Skin of body (tissue), 2 donors: ENCODE measurements around a stretch of chr16.

GRCh38 chr16:15576250-15577328 lies 66.4 kb downstream of the MARF1 start:
- RAMPAGE, long total RNA: no peak

GRCh38 chr16:15704214-15704906 lies 54.3 kb downstream of the NDE1 start:
- RAMPAGE, long total RNA: no peak

DNA sequence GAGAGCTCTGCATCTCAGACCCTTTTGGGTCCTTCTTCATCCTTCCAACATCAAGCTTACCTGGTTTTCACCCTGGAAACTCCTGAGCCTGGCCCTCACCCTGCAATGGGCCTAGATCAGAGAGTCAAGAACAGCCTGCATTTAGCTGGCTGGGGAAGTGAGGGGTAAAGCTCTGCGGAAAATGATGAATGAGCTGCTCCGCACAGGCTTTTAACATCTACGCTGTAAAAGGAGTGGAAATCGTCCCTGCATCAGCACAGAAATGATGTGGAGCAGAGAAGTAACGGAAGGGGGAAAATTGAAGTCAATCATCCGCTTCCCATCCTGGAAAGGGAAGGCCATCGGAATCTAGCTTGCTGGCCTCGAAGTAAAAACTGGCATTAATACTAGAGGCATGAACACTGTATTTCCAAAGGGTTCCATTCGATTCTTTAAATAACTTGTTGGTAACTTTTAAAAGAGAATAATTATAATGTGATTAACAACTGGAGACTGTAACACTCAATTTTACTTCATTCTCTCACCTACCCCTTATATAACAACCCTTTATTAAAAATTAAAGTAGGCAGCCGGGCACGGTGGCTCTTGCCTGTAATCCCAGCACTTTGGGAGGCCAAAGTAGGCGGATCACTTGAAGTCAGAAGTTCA lies 2.6 kb upstream of the MYH11 start:
- RAMPAGE, long total RNA: no peak

- RAMPAGE, long total RNA: no peak
Observed at GRCh38 chr16:15885620-15886358, 2.6 kb downstream of the CEP20 start.

DNA sequence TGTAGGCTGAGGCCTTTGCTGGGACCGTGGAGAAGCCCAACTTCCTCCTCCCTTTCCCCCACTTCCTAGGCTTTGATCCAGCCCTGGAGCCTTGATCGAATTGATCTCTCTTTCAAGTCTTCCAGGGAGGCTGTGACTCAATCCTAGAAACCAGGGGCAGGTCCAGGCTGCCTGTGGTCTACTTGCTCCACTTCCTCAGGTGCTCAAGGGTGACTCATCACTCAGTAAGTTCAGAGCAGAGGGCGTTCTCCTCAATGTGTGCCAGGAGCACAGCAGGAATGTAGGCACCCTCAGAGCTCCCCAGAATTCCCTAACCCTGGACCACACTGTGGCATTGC lies 11.2 kb upstream of the CEP20 start:
- RAMPAGE, long total RNA: no peak

DNA sequence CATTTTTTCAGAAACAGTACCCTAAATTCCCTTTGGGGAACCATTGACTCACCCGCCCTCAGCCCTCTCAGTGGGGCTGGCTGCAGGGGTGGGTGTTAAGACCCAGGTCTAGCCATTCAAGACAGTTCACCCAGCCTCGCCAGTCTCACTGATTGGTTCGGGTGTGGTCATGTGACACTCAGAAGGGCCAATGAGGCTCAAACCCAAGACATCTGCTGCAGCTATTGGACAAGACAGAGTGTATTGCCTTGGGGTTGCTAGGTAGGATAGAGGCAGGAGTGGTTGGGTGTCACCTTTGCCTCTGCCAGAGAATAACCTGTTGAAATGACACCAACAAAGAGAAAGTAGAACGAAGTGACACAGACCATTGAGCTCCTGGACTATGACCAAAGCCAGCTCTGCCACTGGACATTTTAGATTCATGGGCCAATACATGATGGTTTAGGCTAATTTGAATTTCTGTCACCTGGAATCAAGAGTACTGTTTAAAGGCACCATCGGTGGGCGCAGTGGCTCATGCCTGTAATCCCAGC lies 19.7 kb upstream of the CEP20 start:
- RAMPAGE, long total RNA: no peak

- RAMPAGE, long total RNA: no peak
Observed at GRCh38 chr16:15971913-15972517, 22.6 kb downstream of the ABCC1 start.

GRCh38 chr16:16014377-16015219 lies 65.2 kb downstream of the ABCC1 start:
- RAMPAGE, long total RNA: no peak

GRCh38 chr16:16021861-16022791 lies 72.7 kb downstream of the ABCC1 start:
- RAMPAGE, long total RNA: no peak

DNA sequence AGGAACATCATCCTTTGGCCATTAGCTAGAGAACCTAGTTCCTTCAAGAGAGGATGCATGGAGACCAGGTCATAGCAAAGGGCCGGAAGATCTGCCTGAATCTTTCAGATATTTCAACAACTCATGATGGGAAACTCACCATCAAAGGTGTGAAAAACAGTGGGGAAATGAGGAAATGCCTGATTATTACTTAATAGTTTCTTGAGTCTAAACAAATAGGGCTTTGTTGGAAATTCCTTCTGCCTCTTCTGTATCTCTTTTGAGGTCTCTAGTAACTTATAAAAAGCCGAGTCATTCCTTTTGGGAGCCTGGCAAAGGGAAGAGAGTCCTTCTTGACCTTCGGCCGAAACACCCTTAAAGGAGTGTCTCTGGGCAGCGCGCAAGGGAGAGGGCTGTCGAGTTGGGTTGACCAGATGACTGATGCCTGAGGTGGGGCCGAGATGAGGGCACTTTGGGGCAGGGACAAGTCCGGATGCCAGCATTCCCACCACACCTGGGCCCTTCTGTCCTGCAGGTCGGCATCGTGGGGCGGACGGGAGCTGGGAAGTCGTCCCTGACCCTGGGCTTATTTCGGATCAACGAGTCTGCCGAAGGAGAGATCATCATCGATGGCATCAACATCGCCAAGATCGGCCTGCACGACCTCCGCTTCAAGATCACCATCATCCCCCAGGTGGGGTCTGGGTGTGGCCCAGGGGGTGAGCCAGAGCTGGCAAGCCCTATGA lies 89.3 kb downstream of the ABCC6 start:
- RAMPAGE, long total RNA: no peak

DNA sequence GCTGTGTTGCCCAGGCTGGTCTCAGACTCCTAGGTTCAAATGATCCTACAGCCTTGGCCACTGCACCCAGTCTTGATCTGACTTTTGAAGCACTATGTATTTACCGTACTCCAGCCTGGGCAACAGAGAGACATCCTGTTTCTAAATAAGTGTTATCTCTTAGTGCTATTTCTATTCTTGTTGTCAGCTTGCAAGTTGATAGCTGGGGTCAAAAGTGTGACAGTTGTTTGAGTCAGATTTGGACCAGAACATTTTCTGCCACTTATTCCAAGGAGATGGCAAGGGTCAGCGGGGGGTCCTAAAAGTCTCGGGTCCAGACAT lies 486.5 kb downstream of the NPIPA7 start:
- RAMPAGE, long total RNA: no peak

GRCh38 chr16:17026810-17027204 lies 444.0 kb downstream of the XYLT1 start:
- RAMPAGE, long total RNA: no peak

DNA sequence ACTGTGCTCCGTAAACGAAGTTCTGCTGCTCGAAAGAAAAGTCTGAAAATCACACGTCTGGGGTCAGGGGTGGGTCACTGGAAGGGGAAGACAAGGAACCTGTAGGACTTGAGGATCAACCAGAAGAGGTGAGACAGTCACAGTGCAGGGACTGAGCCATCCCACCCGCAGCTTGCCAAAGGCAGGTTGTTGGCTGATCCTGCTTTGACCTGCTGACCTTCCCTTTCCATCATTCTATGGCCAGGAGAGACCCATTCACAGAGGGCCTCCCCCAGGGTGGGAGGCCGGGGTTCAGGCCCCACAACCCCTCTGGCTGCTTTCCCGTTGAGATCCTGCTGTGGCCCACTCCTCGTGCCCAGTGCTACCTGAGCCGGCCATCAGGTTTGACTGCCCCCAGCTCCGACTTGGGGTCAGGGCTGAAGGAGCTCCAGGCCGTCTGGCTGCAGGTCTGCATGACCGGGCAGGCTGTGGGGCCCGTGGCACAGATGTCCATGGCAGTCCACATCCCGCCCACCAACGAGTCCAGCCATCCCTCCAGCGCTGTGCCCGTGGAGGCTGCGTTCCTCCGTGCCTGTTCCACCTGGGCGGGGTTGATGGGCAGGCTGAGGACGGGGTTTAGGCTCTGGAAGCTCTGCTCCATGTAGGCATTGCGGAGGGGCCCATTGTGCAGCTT lies 362.3 kb downstream of the XYLT1 start:
- RAMPAGE, long total RNA: no peak

- RAMPAGE, long total RNA: no peak
Observed at GRCh38 chr16:17258907-17259663, 211.7 kb downstream of the XYLT1 start.

DNA sequence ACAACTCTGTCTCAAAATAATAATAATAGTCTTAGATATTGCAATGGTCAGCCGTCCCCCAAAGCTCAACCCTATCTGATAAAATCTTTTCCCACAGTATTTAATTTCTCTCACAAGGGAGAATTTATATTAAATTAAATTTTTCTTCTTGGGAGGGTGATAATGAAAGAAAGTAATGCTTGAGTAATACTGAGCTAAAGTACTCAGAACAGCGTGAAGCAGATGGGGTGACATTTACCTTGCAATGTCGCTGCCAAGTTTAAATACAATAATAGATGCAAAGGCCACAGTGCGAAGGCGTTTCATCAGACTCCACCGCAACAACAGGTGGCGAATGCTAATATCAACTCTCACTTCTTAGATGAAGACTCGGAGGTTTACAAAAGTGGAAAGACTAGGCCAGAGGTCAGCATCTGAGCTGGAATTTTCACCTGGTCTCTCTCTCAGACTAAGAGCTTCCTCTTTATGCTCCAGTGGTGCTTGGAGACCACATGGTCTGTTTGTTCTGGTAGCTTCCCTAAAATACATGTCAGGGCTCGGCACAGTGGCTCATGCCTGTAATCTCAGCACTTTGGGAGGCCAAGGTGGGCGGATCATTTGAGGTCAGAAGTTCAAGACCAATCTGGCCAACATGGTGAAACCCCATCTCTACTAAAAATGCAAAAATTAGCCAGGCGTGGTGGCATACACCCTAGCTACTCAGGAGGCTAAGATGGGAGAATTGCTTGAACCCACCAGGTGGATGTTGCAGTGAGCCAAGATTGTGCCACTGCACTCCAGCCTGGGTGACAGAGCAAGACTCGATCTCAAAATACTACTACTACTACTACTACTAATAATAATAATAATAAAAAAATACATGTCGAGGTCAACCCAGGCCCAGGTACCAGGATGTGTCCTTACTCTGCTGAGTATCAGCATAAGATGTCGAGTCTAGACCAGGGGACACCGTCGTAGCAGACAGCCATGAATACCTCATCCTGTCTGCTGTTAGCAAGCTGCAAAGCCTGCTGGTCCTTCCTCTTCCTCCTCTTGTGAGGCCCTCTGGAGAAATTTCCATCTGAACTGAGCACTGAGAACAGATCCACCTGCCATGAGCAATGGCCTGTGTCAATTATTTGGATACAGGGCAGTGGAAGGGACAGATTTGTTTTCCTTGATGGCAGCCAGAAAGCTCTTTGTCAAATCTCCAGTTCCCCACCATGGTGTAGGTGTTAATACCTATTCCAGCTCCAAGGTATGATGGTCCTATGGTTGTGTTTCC lies 168.9 kb downstream of the XYLT1 start:
- RAMPAGE, long total RNA: no peak

GRCh38 chr16:17367864-17368448 lies 102.8 kb downstream of the XYLT1 start:
- RAMPAGE, long total RNA: no peak

DNA sequence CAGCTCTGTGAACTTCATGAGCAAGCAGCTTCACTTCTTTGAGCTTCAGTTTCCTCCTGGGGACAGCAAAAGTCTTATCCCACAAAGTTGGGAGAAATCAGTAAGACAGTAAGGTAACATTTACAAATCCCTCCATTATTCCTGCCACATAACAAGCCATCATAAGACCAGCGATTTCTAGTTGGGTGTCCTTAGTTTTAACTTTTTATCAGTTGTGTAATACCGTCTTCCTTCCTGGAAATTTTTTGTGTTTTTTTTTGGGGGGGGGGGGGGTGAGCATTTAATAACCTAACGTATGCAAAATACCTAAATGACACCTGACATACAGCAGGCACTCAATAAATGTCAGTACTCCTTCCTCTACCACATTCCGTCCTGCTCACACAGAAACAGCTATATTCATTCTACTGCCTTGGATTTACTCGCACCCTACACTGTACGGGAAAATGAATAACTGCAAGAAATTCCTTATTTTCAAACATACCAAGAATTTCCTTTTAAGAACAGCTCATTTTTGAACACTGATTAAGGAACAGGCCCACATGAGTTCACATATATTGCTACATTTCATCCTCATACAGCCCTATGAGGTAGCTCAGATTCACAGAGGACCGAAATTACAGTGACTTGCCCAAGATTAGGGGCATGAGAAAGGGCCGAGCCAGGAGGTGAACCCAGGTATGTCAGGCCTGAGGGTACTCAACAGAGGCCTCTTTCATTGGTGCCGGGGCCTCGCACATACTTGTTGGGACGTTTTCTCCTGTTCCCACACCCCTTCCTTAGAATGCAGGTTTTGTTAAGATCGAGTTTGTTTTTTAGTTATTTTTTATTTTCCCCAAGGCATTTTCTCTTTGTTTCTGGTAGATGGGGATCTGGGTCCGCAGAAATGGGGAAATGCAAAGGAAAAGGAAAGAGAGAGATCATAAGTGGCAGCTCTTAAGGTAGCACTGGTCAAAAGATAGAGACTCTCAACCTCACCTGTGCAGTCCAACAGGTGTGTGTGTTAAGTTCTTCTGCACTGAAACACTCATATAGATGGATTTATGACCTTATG lies 5.1 kb downstream of the XYLT1 start:
- RAMPAGE, long total RNA: no peak

DNA sequence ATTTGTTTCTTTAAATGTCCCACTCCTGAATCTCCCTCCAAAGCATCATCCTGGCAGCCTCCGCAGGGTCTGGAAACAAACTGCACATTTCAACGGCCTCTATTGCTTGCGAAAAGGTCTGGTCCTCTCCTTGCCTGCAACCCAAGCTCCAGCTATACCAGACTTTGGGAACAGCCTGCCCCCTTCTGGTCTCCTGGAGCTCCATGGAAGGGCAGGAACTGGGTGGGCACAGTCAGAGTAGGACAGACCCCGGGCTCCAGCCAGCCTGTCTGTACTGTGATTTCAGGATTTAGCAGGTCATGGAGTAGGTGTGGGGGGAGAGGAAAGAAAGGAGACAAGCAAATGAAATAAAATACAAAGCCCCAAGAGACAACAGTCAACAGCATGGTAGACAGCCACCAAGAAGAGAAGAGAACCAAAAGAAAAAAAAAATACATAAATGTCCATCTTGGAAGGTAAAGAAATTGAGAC lies 2.8 kb downstream of the XYLT1 start:
- RAMPAGE, long total RNA: no peak

- RAMPAGE, long total RNA: no peak
Observed at GRCh38 chr16:17472083-17472316, 1.2 kb upstream of the XYLT1 start.

GRCh38 chr16:17591141-17591663 lies 120.4 kb upstream of the XYLT1 start:
- RAMPAGE, long total RNA: no peak